Ureter (tissue), 1 donor: ENCODE data around the gene KCP.

DNA sequence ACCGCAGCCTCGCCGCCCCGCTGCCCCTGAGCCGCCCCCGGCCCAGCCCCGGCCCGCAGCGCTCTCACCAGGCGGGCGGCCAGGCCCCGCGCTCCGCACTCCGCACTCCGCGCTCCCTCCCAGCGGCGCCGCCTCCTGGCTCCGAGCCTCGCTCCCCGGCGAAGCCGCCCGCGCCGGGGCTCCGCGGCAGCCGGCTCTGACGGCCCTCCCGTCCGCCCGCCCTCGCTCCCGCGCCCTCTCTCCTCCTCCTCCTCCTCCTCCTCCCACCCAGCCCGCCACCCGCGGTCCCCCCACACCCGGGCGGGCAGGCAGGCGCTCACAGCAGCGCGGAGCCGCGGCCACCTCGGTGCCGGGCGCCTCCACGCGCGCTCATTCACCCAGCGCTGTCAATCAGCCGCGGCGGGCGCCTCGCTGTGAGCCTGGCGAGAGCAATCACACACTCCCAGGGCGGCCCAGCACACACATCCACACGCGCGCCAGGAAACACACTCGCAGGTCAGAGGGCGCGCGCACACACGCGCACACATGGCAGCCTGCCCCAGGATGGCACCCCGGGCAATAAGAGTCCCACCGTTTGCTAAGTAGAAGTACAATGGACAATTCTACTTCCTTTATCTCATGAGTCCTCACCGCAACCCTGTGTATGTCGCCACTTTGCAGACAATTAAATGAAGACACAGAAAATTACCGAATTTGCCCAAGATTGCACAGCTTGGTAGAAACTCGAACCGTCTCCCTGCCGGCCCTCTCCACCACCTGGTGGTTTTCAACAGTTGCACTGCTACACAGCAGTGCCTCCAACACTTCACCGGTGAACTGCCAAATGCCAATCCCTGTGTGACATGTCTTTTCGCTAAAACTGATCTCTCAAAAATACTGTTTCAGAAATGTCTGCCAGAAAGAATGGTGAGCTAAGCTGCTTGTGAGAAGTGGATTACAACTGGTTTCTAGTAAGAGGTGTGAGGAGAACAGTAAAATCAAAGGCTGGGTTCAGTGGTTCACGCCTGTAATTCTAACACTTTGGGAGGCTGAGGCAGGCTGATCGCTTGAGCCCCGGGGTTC is 18.1 kb upstream of the RBM28 start:
- PRO-cap: no peak

GRCh38 chr7:128453764-128454261 is 1.9 kb upstream of the HILPDA start:
- PRO-cap: no peak

DNA sequence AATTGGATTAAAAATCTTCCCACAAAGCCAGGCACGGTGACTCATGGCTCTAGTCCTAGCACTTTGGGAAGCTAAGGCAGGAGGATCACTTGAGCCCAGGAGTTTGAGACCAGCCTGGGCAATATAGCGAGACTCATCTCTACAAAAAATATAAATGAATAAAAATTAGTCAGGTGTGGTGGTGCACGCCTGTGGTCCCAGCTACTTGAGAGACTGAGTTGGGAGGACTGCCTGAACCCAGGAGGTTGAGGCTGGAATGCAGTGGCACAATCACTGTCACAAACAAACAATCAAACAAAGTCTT is 79.0 kb downstream of the METTL2B start:
- PRO-cap: no peak

- PRO-cap: no peak
These were observed 80.2 kb upstream of the GARIN1A start for GRCh38 chr7:128591670-128592536.

DNA sequence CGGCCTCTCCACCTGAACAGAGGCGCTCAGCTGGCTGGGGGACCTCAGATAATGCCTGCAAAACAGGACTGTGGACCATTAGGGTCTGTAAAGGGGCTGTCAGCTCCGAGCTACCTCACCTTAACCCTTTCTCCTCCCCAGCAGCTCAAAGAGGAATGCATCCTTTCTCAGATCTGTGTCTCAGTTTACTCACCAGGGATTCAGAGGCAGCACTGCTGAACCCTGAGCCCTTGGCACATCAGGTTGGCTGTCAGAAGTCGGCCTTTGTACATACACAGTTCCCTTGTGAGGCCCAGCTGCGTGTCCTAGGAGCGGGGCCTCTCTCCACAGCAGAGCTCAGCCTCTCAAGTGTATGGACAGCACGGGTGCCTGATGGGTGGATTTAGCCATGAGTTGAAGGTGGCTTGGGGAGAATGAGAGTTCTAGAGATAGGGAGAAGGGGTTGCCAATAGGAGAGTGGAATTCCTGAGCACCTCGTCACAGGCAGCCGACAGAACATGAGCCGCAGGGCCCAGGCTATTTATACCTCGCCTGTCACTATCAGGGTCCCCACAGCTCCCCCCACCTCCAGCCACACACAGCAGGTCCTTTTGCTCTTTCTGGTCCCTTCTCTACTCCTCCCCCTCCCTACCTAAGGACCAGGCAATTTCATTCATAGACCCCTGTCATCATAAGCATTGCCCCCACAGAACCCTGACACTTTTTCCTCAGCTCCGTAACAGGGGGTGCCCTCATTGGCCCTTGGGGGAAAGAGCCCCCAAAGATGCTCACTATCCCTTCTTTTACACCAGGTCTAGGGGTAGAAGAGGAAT is 2.1 kb upstream of the FLNC start:
- PRO-cap: no peak

DNA sequence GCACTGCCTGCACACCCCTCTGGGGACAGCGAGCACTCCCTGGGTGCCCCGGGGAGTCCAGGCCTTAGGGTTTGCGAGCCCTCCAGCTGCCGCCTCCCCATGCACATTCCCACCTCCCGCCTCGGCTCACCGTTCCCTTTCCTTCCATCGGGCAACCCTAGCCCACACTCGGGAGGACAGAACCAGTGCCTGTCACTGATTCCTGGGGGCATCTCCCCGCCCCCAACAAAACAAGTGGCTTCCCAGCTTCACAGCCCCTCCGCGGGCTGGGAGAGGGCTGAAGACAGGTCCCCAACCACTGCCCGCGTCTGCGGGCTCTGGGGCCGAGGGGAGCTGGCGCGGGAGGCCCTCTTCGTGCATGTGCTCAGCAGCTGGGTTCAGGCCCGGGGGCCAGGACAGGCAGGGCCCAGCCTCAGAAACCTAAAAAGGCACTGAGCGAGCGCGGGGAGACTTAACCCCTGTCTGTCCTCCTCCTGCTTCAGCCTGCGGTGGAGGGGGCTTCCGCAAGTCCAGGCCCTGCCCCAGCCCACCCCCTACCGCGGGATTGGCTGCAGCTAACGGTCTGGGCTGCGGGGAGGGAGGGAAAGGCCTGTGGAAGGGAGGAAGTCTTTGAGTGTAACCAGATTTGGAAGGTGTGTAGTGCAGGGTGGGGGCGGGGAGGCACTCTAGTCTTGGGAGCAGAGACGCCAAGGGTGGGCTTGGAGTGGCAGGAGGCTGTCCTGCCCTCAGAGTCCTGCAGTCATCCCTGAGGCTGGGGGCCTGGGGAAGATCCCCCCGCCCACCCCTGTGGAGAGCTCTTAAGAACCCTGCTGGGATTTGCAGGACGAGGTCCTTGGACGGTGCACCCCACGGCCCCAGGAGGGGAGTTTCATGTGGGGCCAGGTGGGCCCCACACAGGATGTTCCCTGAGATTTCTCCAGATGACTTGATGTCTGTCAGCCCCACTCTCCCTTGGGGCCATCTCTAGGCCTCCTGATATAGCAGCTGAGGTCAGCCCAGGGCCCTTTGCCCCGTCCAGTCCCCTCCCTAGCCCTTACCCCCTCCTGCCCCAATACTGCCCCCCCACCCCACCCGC is 1.3 kb downstream of the FLNC start:
- PRO-cap: bidirectional peak, plus-strand start at position 680 of the sequence, minus-strand start at position 319 of the sequence

DNA sequence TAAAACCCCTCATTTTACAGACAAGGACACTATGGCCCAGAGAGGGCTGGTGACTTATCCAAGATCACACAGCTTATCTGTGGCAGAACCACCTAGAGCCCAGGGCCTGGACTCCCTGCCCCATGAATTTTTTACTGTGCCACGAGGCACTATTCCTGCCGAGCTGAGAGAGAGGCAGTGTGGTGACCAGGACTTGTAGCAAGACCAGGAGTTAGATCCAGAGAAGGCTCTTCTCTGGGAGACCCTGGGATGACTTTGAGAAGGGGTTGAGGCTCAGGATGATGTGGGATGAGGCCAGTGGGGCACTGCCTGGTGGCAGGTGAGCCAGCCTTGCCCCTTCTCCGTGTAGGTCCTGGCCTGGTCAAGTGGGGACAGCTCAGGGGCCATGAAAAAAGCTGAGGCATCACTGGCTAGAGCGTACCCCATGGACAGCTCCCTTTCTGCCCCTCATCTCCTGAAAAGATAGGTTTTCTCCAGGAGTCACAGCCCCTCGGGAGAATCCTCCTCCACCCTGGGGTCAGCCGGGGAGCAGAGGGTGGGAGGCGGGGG is 5.7 kb downstream of the FLNC start:
- PRO-cap: no peak

- PRO-cap: no peak
These were observed 11.3 kb upstream of the ATP6V1F start for GRCh38 chr7:128851053-128851998.

- PRO-cap: no peak
These were observed 10.1 kb upstream of the ATP6V1F start for GRCh38 chr7:128852408-128853137.

DNA sequence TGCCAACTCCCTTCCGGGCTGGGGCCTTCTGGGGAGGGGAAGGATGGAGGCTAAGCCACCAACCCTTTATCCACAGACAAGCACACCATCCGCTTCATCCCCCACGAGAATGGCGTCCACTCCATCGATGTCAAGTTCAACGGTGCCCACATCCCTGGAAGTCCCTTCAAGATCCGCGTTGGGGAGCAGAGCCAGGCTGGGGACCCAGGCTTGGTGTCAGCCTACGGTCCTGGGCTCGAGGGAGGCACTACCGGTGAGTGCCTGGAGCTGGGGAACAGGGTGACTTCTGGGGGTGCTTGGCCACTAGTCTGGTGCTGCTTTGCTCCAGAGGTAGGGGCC is 6.0 kb upstream of the ATP6V1F start:
- PRO-cap: no peak

DNA sequence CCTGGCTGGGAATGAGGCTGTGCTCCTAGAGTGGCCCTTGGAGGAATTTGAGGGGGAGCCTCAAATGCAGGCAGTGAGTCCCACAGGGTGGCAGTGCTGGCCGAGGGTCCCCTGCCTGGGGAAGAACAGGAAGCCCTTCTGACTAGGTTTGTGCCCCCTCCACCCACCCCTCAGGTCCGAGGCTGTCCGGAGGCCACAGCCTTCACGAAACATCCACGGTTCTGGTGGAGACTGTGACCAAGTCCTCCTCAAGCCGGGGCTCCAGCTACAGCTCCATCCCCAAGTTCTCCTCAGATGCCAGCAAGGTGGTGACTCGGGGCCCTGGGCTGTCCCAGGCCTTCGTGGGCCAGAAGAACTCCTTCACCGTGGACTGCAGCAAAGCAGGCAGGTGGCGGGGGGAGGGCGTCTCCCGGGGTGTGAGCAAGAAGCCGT is 4.8 kb upstream of the ATP6V1F start:
- PRO-cap: no peak

- PRO-cap: no peak
These were observed 19.9 kb downstream of the KCP start for GRCh38 chr7:128890494-128891071.

GRCh38 chr7:128902845-128903675 is 7.4 kb downstream of the KCP start:
- PRO-cap: no peak

DNA sequence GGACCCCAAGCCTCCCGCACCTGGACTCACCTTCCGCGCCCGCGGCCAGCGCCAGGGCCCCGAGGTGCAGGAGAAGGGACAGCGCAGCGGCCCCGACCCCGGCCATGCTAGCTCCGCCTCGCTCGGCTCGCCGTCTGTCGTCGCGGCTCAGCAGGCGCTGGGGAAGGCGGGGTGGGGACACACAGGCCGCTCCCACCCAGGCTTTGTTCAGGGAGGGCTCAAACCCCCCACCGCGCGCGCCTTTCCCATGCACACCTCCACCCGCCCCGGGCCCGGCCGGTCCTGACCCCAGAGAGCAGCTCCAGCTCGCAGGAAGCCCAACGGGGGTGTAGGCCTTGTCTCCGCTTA is at the start of gene KCP:
TSS of gene KCP (minus strand) at position 139 of the 348 bp plus-strand sequence.
- PRO-cap: no peak

- PRO-cap: no peak
These were observed 38.6 kb downstream of the AHCYL2 start for GRCh38 chr7:129263330-129263991.

DNA sequence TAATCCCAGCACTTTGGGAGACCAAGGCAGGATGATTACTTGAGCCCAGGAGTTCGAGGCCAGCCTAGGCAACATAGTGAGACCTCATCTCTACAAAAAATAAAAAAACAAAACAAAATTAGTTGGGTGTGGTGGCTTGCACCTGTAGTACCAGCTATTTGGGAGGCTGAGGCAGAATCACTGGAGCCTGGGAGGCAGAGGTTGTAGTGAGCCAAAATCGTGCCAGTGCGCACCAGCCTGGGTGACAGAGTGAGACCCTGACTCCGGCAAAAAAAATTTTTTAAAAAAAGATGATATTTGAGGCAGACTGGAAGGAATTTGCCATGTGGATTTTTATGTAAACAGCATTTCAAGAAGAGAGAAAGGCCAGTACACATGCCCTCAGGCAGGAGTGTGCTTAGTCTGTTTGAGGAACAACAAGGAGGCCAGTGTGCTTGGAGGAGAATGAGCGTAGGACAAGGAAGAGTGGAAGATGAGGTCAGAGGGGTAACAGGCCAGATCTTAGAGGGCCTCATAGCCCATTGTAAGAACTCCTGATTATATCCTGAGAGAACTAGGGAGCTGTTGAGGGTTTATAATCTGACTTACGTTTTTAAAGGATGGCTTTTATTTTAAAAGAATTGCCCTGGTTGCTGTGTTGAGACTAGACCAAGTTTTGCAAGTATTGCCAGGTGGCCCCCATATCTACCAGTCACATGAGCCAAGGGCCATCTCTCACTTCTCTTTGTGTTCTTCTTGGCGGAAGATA is 17.2 kb upstream of the STRIP2 start:
- PRO-cap: no peak

DNA sequence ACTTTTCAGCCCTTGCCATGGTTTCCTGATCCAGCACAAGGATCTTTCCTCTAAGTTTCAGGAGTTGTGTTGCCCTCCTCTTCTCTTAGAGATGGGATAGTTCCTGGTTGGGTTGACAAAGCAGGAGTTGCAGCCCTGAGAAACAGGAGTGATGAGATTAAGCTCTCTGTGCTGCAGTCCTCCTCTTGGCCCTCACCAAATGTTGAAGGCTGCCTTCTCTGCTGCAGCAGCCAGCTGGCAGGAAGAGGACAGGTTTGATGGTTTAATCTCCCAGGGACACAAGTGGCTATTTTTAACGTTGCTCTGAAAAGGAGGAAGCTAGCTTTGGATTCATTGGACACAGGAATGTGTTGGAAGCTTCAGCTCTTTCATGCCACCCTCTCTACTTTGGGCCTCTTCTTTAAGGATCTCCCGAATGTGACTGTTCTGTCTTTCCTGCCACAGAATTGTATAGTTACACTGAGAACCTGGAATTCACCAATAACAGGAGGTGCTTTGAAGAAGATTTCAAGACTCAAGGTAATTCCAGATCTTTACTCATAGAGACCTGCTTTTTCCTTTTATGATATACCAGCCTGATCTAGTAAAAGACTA is 9.4 kb downstream of the STRIP2 start:
- PRO-cap: no peak

DNA sequence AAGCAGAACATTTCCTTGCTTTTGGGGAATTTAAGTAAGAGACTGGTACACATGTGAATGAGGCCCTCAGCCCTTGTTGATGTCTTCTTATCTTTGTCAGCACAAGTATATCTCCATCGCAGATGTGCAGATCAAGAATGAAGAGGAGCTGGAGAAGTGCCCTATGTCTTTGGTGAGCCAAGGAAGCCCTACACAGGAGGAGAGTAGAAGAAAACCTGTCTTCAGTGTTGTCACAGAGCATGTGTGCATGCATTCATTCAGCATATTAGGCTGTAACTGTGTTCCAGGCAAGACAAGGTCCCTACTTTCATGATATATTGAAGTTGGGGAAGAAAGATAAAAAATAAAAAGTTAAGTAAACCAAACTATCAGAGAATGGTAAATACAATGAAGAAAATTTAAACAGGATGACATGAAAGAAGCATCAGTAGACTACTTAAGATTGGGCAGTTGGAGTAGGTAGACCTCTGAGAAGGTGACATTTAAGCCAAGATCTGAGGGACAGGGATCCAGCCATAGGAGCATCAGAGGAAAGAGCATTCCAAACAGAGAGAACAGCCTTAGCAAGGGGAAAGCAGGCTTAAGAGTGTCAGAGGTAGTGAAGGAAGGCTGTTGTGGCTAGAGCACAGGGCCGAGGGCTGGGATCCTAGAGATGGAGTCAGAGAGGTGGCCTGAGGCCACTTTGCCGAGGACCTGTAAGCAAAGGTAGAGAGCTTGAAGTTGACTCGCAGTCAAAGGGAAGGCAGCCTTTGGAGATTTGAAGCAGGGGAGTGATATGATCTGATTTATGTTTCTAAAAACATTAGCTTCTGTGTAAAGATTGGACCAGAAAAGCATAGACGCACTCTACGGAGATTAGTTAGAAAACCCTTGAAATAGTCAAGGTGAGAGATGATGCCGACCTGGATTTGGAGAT is 26.2 kb downstream of the STRIP2 start:
- PRO-cap: no peak

DNA sequence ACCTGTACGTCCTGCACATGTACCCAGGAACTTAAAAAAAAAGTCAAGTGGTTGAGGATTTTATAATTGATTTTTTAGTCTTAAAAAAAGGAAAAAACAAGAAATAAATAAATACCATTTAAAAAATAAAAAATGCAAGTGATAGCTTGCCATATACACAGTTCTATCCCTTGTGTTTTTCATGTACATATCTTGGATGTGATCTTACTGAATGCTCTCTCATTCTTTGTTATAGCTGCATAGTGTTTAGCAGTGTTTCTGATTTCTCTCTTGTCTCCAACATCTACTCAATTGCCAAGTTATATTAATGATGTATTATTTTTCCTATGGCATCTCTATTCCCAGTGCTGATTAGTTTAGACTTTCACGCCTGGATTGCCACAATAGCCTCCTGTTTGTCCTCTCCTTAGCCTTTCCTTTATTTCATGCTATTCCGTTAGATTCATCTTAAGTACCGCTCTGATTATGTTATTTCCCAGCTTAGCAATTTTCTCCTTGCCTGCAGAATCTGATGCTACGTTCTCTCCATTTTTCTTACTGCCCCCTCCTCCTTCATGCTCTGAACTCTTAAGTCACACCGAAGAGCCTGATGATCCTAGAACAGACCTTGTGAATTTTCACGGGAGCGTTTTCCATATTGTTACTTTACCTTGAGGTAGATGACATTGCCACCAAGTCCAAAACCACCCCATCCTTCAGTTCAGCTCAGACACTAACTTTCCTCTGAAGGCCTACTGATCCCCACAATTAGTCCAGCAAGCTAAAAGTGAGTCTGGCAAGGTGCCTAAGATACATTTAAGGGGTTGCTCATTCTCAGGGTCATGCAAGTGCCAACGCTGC is 6.8 kb upstream of the NRF1 start:
- PRO-cap: no peak

- PRO-cap: no peak
These were observed 26.7 kb downstream of the NRF1 start for GRCh38 chr7:129638149-129638683.